Vein endothelial cell (primary cell): ENCODE results near the genes MSX2 and THOC3.

DNA sequence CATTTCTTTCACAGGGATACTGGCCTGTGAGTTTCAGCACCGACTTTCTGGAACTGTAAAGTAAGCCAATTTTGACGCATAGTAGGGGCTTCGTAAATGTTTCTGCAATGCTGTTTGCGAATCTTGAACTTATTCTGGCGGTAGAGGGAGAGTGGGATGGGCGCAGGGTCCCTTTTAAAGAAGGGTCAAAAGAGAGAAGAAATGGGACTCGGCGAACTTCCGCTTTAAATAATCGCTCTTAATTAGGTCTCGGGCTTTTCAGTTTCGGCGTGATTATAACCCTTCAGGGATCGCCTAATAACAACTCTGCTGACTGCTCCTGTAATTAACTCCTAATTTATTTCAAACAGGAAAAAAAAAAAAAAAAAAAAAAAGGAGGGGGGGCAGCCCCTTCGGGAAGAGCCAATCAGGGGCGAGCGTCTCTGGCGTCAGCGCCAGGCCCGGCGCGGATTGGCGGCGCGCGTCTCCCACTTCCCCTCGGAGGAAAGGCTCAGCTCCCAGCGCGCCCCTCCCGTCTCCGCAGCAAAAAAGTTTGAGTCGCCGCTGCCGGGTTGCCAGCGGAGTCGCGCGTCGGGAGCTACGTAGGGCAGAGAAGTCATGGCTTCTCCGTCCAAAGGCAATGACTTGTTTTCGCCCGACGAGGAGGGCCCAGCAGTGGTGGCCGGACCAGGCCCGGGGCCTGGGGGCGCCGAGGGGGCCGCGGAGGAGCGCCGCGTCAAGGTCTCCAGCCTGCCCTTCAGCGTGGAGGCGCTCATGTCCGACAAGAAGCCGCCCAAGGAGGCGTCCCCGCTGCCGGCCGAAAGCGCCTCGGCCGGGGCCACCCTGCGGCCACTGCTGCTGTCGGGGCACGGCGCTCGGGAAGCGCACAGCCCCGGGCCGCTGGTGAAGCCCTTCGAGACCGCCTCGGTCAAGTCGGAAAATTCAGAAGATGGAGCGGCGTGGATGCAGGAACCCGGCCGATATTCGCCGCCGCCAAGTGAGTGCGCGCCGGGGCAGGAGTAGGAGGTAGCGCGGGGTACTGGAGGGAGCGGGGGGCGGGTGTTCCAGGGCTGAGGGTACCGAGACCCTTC lies at the start of gene MSX2:
Gene MSX2, plus strand, starts transcription at position 520 of the 1,070 bp plus-strand sequence.
- CAGE, long polyA plus RNA = no peak

DNA sequence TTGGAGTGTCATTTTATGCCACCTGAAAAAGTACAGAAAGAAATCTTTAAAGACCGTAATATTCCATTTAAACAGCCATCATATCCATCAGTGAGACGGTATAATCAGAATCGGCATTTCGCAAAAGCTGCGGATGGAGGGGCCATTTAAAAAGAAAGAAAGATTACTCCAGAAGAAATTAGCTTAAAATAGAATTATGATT lies 198.9 kb downstream of the MSX2 start:
- CAGE, long polyA plus RNA = no peak

GRCh38 chr5:175059828-175060454 lies 335.6 kb downstream of the MSX2 start:
- CAGE, long polyA plus RNA = no peak

DNA sequence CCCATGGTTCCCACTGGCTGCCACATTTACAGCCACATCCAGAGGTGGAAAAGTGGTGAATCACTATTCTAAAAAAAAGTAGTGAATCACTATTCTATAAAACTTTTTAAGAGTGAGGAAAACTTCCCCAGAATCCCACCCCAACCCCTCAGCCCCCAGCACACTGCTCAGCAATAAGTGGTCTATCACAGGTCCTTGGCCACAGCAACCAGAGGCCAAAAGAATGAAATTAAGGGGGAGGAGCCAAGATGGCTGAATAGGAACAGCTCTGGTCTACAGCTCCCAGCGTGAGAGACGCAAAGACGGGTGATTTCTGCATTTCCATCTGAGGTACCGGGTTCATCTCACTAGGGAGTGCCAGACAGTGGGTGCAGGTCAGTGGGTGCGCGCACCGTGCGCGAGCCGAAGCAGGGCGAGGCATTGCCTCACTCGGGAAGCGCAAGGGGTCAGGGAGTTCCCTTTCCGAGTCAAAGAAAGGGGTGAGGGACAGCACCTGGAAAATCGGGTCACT lies 46.4 kb downstream of the DRD1 start:
- CAGE, long polyA plus RNA = no peak

DNA sequence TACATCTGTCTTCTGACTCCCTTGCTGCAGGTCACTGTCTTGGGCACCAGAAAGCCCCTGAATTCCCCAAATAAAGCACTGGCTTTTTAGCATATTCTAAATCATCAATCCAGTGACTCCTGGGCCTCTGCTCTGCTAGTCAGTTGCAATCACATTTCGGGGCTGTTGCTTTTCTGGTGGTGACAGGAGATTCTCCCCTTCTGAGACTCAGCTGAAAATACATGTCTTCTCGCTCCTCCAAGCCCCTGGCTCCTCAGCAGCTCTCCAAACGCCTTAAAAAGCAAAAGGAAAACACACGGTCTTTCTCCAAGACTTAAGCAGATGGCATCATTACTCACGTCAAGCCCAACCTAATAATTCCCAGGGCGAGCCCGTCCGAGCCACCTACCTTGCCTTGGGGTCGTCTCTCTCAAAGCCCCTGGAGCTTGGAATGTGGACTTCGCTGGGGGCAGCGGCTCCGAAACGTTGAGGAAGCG lies 633 bp downstream of the DRD1 start:
- CAGE, long polyA plus RNA = no peak

DNA sequence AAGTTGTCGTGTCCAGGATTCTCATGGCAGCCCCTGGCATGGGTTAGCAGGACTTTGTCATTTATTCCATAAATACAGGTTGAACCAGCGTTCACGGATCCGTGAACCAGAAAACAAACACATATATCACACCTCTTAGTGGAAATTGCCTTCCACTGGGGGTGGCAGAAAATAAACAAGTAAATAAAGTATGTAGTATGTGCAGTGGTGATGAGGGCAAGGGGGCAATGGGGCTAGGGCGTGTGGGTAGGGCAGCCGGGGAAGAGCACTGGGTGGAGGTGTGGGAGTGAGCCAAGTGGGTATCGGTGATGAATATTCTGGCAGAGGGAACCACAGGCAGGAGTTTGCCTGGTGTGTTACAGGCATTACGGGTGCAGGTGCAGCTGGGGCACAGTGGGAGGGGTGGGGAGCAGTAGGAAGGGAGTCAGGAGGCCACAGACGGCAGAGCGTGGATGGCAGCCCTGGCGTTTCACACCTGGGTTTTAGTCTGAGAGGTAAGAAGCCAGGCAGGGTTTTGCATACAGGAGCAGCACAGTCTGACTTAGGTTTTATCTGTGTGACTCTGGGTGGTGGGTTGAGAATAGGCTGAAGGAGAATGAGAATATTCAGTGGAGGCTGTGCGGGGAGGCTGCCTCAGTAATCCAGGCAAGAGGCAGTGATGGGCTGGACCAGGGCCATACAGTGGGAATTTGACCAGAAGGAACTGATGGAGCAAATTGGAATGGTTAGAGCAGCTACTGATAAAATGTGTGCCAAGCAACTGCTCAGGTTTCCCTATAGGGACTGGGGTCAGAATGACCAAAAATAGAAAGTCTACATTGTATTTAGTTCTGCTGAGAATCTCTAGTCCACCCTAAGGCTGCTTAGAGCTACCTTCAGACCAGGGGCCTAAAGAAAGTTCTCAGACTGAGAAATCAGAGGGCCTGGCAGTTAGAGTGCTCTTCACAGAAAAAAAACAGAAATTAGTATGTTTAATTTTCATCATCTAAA lies 35.5 kb downstream of the SFXN1 start:
- CAGE, long polyA plus RNA = no peak

- CAGE, long polyA plus RNA = no peak
These were observed 59.0 kb upstream of the HRH2 start for GRCh38 chr5:175598785-175599278.

GRCh38 chr5:175967737-175968447 lies at the start of gene THOC3:
Gene THOC3, minus strand, starts transcription at chr5:175968315.
- CAGE, long polyA plus RNA = no peak

DNA sequence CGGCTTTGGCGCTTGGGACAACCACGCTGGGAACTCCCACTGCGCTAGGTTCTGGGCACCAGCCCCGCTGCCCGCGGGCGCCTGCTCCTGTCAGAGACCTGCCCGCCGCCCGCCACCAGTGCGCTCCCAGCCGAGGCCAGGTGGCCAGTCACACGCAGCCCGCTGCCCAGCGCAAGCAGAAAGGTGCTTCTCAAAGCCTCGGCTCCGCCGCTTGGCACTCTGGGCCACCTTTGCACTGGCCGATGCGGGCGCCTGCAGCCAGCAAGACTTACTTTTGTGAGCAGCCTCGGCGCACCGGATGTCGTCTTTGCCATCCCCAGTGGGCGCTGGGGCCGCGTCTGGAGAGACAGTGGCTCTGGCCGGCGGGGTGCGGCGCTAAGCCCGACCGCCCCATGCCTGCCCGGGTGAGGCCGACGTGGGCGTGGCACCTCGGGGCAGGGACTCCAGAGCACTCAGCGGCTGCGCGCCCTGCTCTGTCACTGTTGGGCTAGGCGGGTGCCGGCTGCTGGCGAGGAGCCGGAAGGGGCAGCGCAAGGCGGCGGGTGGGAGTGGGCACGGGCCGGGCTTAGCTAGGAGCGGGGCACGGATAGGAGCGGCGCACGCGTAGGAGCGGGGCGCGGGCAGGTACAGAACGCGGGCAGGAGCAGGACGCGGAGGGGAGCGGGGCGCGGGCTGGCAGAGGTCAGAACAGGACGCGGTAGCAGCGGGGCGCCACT lies 39.1 kb upstream of the SIMC1 start:
- CAGE, long polyA plus RNA = no peak

DNA sequence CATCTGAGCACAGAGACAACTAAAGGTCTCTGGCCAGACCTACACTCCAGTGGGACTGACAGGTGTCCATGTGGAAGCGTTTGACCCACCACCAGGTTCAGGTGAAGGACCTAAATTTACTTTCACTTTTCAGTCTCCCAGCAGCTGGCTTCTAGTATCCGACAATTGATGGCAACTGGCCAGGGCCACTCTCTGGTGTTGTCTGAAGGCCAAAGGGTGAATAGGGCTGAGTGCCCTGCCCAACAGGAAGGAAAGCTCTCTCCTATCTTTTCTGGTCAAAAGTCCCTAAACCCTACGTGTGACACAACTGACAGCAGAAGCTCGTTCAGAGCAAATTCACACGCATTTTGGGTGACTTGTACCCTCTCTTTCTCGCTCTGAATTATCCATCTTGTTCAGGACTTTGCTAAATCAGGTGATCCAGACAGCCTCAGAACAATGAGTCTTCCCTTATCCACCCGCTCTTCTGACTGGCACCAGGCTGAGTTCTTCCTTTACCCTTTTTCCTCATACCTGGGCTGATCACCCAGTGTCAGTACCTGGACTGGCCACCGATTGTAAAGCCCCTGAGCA lies 21.9 kb upstream of the SIMC1 start:
- CAGE, long polyA plus RNA = no peak

DNA sequence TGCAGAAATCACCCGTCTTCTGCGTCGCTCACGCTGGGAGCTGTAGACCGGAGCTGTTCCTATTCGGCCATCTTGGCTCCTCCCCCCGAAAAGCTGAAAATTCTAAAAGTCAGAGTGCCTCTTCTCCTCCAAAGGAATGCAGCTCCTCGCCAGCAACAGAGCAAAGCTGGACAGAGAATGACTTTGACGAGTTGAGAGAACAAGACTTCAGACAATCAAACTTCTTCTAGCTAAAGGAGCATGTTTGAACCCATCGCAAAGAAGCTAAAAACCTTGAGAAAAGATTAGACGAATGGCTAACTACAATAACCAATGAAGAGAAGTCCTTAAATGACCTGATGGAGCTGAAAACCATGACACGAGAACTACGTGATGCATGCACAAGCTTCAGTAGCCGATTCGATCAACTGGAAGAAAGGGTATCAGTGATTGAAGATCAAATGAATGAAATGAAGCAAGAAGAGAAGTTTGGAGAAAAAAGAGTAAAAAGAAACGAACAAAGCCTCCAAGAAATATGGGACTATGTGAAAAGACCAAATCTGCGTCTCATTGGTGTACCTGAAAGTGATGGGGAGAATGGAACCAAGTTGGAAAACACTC lies 44.4 kb downstream of the SIMC1 start:
- CAGE, long polyA plus RNA = no peak

DNA sequence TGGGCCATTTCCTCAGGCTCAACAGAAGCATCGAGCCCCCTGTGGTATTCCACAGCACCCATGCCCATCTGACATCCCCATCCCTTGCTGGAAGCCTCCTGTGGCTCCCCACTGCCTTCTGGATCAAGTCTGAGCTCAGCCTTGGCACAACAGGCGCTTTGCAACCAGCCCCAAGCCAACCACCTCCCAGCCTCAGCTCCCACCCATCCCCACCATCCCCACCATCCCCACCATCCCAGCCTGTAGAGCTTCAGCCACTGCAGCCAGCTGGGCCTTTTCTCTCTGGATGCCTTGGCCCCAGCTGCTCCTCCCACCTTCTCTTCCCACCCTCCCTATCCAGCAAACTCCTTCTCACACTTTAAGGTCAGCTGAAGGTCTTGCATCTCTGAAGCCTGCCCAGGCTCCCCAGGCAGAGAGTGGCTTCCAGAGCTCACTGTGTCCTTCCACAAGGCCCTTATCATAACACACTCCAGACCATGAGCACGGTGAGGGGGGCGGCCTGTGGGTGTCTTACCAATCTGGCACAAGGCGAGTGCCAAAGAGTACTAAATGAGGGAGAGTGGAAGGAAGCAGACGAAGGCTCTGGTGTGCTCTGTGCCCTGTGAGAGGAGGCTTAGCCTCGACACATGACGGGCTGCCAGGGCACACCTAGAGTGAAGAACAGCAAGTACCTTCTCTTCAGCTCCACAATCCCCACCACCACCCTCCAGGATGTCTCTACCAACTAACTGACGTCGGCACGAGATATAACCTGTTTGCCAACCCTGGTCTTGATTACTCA lies 6.5 kb downstream of the HIGD2A start:
- CAGE, long polyA plus RNA = no peak

DNA sequence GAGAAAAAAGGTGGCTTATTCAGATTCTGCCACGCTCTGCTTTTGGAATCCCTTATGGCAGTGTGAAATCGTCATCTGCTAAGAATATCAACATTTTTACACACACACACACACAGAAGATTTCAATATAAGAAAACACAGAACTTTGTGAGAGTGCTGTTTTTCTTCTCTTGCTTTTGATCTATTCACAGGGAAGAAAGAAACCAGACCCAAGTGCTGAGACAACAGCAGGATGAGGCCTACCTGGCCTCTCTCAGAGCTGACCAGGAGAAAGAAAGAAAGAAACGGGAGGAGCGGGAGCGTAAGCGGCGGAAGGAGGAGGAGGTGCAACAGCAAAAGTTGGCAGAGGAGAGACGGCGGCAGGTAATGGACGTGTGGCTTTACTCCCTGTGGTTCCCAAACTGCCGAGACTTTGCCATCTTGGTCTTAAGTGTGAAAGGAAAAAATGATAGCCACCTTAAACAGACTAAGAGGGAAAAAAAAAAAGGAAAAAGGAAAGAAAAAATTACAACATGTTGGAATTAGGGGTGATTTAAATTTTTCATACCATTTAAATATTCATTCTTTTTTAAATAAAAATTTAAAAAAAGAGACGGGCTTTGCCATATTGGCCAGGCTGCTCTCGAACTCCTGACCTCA lies 38.4 kb downstream of the RNF44 start:
- CAGE, long polyA plus RNA = no peak

DNA sequence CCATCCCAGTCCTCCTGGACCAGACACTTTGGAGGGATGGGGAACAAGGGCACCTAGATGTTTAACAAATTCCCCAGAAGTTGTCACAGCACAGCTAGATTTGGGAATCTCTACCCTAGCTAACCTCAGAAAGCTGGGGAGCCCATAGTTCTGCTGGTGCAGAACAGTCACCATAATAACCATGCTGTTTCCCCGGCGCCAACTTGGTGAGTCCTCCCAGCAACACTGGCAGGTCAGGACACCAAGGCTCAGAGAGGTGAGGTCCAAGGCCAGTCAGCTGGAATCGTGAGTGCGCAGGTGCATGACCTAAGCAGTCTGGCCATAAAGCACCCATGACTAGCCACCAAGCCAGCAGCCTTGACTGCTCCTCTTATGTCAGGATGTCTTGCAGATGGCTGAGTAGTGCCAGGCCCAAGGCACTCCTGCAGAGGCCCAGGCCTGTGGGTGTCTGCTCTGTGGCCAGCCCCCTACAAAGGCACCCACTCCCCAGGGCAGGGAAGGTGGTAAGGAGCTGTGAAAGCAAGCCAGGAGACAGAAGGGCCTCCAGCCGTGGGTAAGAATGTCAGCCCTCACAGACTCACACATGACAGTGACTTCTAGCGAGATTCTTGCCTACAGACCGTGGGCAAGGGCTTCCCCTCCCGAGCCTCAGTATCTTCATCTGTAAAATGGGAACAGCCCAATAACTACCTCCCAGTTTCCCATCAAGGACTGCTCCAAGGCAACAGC lies 2.5 kb downstream of the RNF44 start:
- CAGE, long polyA plus RNA = no peak

DNA sequence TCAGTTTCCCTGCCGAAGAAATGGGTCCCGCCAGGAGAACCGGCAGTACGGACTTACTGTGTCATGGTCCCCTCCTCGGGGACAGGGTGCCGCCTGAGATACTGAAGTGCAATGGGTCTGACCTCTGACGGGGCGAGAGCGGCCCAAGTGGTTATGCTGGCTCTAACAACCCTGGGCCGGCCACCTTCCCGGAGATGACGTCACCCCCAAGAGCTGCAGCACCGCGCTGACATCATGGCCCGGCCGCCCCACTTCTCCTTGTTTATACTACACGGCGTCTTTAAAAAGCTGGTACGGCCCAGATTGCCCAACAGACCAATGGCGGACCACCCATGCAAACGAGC lies 444 bp upstream of the RNF44 start:
- CAGE, long polyA plus RNA = no peak

- CAGE, long polyA plus RNA = no peak
These were observed 2.9 kb downstream of the TSPAN17 start for GRCh38 chr5:176650167-176650595.

DNA sequence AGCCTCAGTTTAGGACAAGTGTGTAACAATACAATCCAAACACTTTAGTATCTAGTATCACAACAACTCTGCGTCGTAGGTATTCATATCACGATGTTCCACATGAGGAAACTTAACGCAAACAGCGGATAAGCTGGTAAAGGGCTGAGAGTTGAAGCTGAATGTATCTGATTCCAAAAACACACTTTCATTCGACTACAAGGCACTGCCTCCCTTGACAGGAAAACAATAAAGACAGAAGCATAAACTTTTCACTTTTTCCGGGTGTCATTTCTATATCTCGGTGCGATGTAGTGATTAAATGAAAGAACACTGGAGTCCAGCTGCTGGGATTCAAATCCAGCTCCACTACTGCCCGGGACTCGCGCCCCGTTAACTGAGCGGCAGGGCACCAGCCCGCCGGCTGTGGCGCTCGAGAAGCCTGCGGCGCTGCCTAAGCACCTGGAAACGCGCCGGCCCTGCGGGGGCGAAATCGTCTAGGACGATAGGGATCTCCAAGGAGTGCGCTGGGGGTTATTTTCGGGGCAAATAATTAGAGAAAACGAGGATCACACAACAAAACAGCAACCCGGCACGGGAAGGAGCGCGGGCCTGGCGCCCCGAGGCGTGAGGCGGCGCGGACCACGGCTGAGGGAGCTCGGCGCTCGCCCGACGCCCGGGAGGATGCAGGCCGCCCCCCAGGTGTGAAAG lies 936 bp downstream of the UIMC1 start:
- CAGE, long polyA plus RNA = no peak

DNA sequence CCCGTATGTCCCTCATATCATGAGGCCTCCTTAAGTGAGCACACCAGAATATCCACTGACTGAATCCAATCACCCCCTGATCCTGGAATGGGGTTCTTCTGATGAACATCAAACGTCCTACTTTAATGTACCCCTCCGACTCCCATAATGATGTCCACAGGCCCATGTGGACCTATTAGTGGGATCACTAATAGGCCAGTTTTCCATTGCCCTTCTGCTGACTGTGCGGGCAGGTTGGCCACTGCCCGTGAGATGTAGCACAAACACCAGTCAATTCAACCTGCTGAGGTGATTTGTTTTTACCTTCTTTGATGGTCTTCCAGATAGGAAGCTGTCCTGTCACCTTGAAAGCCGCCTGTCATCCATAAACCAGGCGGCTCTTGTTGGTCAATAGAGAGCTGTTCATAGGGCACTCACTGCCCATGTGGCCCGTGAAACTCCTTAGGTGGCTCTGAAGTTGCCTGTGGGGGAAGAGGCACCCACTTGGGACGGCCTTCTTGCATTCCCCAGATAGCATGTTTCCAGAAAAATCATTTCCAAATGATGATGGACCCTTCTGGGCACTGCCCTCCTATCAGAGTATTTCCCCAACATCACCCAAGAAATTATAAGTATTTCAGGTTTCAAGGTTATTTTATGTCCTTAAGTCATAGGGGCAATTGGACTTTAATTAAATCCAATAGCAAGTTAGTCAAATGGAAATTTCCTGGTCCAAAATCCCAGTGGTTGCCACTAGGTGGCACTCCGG lies 5.8 kb upstream of the MXD3 start:
- CAGE, long polyA plus RNA = no peak

DNA sequence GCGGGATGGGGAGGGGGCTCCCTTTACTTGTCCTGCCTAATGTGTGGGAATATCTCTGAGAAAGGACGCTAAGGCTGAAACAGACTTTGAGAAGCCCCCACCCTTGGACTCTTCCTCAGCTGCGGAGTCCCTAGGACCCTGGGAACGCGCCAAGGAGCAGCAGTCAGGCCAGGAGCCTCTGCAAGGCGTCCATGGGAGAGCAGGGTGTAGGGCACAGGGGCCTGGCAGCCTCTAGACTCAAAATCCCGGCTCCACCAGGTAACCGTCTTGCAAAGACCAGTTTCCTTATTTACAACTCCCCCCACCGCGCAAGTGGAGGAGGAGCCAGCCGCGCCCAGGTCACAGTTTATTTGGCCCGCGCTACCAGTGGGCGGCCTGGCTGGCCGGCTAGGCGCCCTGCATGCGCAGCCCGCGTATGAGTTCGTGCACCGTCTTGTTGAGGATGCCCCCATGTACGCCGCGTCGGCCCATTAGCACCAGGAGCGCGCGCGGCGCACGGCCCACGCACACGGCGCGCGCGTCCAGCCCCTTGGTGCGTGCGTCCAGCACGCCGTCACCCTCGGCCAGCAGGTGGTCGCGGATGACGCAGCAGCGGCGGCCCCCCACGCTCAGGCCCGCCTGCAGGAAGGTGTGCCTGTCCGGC lies 564 bp downstream of the PFN3 start:
- CAGE, long polyA plus RNA = no peak

DNA sequence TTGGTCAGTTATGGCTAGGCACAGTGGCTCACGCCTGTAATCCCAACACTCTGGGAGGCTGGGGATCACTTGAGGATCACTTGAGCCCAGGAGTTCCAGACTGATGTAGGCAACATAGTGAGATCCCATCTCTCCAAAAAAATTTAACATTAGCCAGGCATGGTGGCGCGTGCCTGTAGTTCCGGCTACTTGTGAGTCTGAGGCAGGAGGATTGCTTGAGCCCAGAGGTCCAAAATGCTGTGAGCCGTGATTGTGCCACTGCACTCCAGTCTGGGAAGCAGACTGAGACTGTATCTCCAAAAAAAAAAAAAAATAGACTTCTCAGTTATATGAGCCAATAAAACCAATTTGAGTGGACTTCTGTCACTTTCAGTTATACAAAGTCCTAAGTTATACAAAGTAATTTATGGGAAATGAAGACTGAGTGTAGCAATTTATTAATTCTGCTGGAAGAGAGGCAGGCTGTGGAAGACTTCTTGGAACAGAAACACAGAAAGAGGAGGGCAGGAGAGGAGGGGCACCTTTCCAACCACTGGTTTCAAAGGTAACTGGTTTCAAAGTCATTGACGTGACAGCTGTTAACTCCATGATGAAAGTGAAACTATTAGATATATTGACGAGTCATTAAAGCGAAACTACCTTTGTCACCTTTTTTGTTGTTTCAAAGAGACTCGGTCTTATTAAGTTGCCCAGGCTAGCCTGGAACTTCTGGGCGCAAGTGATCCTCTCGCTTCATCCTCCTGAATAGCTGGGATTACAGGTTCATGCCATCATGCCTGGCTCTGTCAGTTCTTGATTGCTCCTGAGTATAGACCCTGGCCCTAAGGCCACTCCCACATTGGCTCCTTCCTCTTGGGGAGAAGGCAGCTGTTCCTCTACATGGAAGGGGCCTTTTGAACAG lies 3.0 kb upstream of the F12 start:
- CAGE, long polyA plus RNA = no peak